SJCRH30 (cell line): Measurements from ENCODE around the genes MCL1, GOLPH3L, CTXND2 and SETDB1.

- RAMPAGE, long total RNA, result no peak
Measured at GRCh38 chr1:150487774-150488143, 540 bp downstream of the TARS2 start.

DNA sequence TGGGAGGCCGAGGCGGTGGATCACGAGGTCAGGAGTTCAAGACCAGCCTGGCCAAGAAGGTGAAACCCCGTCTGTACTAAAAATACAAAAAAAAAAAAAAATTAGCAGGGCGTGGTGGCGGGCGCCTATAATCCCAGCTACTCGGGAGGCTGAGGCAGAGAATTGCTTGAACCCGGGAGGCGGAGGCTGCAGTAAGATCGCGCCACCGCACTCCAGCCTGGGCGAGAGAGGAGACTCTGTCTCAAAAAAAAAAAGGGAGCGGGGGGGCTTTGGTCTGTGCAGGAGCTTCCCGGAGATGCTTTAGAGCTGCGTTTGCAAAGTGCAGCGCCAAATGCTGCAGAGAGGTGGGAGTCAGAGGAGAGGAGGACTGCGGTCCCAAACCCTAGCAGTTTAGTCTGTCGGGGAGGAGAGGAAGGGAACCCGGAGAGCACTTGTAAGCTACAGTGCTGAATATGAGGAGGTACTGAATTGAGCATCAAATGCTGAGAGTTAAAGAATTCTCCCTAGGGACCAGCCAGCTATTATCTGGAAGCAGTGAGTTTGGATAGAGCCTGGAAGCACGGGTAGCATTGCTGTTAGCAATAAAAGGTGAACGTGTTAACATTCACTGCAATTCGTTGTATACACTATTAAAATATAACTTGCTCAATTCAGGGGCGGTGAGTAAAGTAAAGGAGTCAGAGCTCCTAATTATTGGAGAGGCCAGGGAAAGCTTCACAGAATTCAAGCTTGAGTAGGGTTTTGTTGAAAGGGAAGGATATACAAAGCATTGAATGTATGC is 8.3 kb downstream of the ECM1 start:
- RAMPAGE, long total RNA, result no peak

DNA sequence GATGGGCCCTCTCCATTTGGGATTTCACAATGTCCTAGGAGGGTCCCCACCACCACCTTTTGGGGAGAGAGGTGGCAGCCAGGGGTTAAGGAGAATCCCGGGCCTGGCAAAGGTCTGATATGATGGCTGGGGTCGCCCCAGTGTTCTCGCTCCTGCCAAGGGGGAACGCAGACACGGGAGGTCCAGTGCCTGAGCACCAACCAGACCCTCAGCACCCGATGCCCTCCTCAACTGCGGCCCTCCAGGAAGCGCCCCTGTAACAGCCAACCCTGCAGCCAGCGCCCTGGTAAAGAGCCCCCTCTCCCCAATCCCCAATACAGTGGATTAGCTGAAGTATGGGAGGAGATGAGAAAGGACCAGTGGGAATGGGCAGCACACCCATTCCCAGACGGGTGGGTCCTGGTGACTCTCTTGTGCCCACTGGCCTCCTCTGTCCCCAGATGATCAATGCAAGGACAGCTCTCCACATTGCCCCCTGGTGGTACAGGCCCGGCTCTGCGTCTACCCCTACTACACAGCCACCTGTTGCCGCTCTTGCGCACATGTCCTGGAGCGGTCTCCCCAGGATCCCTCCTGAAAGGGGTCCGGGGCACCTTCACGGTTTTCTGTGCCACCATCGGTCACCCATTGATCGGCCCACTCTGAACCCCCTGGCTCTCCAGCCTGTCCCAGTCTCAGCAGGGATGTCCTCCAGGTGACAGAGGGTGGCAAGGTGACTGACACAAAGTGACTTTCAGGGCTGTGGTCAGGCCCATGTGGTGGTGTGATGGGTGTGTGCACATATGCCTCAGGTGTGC is 10.6 kb downstream of the ADAMTSL4 start:
- RAMPAGE, long total RNA, result no peak

DNA sequence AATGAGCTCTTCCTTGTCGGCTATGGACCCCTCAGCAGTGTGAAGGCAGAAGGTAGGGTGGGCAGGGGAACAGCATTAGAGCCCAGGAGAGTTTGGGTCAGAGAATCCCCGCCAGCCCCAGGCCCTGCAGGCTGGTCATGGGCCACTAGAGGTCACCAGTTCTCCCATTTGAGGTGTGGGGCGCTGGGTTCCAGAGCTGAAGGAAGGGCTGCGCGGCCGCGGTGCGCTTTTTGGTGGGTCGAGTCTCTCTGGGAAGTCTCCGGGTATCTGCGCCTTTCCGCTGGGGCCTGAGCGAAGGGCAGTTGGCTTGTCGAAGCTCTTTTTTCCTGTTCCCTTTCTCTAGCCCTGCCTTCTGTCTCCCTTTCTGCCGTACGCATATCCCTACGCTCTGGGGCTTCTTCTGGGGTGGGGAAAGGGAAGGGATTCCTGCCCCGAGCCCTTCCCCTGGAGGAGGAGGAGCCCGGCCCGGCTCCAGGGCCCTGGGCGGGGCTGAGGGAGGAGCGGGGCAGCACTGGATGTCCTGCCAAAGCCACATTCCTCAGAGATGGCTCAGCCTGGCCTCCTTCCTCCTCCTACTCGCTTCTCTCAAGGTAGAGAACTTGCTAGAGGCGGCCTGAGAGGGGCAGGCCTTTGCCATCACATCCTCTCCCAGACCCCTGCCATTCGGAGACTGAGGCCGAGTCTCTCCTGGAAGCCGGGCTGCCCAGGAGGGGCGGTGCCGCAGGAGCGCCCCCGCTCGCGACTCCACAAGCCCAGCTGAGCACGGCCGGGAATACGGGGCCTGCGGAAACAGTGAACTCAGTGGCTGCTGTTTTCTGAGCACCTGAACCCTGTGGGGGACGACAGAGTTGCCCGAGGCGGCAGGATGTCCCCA is 12.0 kb downstream of the ADAMTSL4 start:
- RAMPAGE, long total RNA, result no peak

GRCh38 chr1:150573756-150574204 is 5.6 kb downstream of the MCL1 start:
- RAMPAGE, long total RNA, result no peak

DNA sequence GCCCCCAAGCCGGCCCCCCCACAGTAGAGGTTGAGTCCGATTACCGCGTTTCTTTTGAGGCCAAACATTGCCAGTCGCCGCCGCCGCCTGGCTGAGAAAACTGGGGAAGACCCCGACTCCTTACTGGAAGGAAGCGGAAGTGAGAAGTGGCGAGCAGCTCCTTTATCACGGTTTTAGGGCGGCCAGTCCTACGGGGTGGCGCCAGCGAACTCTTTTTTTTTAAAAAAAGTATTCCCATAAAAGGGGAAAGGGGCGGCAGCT is at the start of gene MCL1:
MCL1 (minus strand) TSS at position 148 of the 261 bp plus-strand sequence.
- RAMPAGE, long total RNA, result no peak

DNA sequence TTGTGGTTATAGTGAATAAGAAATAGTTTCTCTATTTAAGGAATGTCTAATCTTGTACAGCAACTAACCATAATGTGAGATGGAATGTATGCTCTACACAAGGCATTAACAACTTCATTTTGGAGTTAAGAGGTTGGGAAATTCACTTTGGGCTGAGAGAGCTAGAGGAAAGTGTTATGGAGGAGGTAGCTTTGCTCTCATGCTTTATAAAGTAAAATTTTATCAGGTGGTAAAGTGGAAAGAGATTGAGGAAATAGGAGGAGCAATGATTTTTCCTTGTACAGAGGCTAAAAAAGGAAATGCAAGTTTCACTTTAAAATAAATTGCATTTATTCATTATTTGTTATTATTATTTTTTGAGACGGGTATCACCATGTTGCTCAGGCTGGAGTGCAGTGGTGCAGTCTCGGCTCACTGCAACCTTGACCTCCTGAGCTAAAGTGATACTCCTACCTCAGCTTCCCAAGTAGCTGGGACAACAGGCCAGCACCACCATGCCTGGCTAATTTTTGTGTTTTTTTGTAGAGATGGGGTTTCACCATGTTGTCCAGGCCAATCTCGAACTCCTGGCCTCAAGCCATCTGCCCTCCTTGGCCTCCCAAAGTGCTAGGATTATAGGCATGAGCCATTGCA is 3.2 kb upstream of the MCL1 start:
- RAMPAGE, long total RNA, result no peak

GRCh38 chr1:150696860-150697629 is at the start of gene GOLPH3L:
TSS of gene GOLPH3L (minus strand) at chr1:150697154.
- RAMPAGE, long total RNA, result no peak

GRCh38 chr1:150753235-150753938 is 12.2 kb downstream of the CTSS start:
- RAMPAGE, long total RNA, result no peak

GRCh38 chr1:150808691-150809487 is 829 bp upstream of the CTSK start:
- RAMPAGE, long total RNA, result no peak

GRCh38 chr1:150874665-150875257 is 1.6 kb downstream of the ARNT start:
- RAMPAGE, long total RNA, result no peak

GRCh38 chr1:150887001-150887312 is at the start of gene CTXND2:
TSS of gene CTXND2 (plus strand) at chr1:150887136.
- RAMPAGE, long total RNA, result no peak

DNA sequence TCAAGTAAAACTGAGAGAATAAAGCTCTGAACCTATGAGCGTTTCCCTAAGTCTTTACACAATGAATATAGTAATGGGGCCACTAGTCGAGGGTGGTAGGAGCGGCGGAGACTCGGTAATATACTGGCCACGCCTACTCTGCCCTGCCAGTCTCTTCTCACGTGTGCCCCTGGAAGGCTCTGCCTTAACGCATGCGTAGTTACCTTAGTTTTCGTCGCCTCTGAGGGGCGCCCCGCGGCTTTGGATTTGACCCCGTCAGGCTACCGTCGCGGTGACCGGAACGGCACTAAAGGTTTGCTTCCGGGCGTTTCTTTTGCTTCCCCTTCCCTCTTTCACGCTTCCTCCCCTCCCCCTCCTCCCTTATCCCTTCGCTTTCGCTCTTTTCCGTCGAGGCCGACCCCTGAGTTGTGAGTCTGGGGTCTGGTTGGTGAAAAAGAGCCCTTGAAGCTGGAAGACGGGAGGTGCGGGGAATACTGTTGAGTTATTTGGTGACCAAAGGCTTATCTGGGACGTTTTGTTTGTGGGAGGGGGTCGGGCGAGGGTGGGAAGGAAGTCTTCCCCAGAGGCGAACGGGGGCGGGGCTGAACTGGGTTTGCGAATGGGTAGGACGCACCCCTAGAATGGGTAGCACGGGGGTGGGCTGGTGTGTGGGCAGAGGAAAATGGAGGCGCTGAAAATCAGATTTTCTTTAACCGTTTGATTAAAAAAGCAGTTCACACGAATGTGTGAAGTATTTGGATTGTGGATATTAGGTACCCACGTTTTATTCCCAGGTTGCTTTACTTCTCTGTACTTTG is at the start of gene SETDB1:
SETDB1 (plus strand) TSS at position 307 of the 797 bp plus-strand sequence.
- RAMPAGE, long total RNA, result no peak

DNA sequence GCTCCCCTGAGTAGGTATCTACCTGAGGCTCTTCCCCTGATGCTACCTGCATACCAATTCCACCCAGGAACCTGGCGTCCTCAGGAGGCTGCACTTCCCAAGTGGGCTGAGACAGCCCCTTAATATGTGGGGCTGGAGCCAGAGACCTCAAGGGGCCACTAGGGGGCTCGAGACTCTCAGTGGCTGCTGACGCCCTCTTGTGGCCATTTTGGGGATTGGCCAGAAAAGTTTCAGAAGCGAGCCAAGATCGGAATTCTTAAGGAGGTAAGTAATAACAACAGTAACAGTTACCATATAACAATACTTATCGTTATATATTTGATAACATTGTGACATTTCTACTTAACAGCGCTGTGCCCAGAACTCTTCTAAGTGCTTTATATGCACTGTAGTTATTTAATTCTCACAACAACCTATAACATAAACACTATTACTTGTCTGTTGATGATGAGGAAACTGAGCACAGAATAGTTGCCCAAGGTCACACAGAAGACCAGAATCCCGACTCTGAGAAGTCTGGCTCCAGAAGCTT is 2.5 kb upstream of the ANXA9 start:
- RAMPAGE, long total RNA, result no peak

DNA sequence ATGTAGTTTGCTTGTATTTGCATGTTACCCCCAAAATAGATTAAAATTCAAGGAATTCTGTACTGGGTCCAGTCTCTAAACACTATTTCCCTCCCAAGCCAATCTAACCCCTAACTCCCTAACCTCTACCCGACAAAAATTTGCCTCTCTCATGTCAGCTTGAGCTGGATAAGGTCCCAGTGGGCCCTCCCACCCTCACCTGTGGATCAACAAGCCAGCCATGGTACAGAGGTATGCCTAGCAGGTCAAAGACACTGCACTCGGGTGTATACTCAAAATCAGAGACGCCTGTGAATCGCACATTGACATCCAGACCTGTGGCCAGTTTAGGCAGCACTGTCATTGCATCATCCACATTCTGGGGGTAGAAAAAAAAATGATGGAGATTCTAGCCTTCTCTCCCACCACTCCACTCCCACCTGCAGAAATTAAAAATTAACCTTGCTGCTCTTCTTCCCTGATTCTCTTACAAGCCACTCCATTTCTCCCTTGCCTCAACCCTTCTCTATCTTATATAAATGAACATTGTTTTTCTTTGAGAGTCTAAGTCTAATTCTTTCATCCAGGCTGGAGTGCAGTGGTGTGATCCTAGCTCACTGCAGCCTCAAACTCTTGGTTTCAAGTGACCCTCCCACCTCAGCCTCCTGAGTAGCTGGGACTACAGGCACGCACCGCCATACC is 6.3 kb downstream of the MINDY1 start:
- RAMPAGE, long total RNA, result no peak

GRCh38 chr1:151106911-151107440 is 36.4 kb downstream of the GABPB2 start:
- RAMPAGE, long total RNA, result no peak

- RAMPAGE, long total RNA, result no peak
Measured at GRCh38 chr1:151147605-151148192, 1.3 kb upstream of the SEMA6C start.

GRCh38 chr1:151248848-151249222 is 5.7 kb upstream of the PSMD4 start:
- RAMPAGE, long total RNA, result no peak

- RAMPAGE, long total RNA, result no peak
Measured at GRCh38 chr1:151265796-151266262, 11.3 kb downstream of the PSMD4 start.

GRCh38 chr1:151309869-151310425 is 17.3 kb downstream of the PI4KB start:
- RAMPAGE, long total RNA, result no peak